LHCN-M2 (cell line): ENCODE measurements around a stretch of chr9.

DNA sequence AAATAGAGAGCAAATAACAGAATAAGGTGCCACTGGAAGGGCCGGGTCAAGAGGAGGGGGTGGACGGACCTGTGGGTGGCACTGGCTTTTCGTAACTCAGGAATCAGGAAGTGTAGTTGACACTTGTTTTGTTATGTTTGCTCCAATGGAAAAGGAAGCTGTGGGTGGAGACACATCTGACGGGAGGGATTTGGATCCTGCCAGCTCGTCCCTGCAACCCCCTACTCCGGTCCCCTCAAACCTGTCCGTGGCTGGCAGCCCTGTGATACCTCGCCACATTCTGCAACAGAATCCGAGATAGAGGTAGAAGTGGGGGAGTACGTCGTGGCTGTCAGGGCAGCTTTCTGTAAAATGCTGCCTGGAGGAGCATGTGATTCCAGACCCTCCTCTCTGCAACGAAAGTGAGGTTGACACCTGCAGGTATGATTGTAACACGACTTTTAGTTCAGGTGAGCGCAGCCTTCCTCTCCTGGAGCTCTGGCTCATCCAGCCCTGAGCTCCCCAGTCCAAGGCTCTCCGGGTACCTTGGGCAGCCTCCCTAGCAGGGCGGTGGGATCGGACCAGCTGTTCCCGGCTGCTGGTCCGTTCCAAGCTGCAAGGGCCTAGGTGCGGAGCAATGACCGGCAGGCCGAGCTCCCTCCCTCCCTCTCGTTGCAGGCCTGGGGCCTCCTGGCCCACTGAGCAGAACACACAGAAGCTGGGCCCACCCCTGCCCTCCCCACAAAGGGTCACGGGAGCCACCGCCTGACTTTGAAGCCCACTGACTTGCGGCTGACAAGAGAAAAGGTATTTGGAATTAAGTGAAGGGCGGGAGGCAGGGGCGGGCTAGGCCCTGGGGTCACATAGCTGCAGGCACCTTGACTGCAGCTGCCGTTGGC lies 104.5 kb upstream of the IER5L start:
- RAMPAGE, long total RNA, result no peak

DNA sequence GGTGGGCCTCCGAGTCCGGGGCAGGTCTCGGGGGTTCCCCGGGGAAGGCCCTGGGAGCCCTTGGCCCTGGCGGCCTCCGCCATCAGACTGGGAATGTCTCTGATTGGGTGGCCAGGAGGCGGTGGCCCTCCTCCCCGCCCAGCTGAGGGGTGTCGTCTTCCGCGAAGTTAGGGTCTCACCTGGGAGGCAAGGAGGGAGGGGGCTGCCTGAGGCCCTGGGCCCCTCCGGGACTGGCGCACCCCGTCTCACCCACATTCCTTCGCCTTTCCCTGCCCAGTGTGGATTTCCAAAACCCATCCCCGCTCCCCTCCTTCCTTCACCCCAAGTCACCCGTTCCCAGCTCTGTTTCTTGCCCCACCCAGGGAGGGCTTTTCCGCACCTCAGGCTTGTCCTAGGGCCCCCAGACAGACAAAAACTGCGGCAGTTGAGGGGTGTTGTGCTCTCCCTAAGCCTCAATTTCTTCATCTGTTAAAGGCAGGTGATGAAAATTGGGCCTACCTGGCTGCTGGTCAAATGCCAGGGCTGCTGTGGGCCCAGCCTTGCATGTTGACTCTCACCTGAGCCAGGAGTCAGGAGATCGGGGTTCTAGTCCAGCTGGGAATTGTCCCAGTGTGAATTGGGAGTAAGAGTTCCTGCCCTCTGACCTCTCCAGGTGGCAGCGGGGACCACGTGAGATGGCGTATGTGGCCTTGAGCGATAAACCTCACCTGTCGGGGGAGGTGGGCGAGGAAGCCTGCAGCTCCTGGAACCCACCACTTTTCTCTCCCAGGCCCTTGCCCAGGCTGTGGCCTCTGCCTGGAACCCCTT lies 143.3 kb upstream of the IER5L start:
- RAMPAGE, long total RNA, result no peak

- RAMPAGE, long total RNA, result no peak
Measured at GRCh38 chr9:129464819-129465556, 155.9 kb downstream of the C9orf50 start.

DNA sequence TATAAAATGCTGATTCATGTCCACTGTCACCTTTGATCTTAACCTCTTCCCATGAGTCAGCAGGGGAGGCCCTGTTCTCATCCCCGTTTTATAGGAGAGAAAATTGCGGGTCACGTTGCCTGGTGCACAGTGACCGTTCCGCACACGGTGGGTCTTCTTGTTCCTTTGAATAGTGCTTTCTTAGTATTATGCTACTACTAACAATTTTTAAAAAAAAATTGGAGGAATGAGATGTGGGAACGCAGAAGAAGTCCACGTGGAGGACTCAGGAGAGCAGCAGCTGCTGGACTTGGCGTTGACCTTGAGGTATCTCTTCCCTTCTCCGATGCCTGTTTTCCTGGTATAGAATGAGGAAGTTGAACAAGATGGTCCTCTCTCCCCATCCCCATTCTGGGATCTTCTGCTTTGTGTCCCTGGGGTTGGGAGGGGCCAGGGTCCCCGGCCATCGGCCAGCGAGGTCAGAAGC lies 144.0 kb downstream of the C9orf50 start:
- RAMPAGE, long total RNA, result no peak

- RAMPAGE, long total RNA, result no peak
Measured at GRCh38 chr9:129482504-129483125, 138.3 kb downstream of the C9orf50 start.

DNA sequence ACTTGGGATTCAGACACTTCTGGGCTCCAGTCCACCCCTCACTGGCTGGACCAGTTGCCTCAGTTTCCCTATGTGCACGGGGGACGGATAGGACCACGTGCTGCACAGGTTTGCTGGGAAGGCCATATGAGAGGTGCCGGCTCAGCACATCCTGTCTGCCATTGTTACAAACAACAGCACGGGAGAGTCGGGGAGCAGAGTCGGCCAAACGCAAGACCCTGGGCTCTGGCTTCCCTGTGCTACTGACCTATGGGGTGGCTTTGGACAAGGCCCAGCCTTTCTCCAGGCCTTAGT lies 133.3 kb downstream of the C9orf50 start:
- RAMPAGE, long total RNA, result no peak

- RAMPAGE, long total RNA, result no peak
Measured at GRCh38 chr9:129488280-129488460, 132.7 kb downstream of the C9orf50 start.

DNA sequence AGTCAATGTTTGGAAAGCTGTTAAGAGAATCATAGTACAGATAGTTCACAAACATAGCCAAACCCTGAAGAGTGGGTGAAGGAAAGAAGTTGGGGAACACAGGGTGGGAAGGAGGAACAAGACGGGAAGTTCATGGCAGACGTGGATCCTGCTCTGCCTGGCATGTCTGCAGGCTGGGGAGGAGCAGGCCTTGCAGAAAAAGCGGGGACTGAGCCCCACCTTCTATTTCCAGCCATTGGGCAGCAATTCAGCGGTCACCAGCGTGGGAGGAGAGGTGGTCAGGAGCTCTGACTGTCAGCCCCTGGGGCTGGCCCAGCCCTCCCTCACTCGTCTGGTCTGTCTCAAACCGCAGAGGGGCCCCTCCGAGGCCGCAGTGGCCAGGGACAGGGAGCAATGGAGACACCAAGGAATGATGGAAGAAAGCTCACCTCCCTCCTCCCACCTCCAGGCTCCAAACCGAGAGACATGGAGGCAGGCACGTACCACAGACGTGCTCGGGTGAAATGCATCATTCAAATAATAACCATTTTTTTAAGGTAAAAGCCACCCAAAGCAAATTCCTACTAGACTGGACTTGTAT lies 9.9 kb downstream of the PTGES start:
- RAMPAGE, long total RNA, result no peak

- RAMPAGE, long total RNA, result no peak
Measured at GRCh38 chr9:129773550-129774226, 20.8 kb upstream of the PTGES start.

DNA sequence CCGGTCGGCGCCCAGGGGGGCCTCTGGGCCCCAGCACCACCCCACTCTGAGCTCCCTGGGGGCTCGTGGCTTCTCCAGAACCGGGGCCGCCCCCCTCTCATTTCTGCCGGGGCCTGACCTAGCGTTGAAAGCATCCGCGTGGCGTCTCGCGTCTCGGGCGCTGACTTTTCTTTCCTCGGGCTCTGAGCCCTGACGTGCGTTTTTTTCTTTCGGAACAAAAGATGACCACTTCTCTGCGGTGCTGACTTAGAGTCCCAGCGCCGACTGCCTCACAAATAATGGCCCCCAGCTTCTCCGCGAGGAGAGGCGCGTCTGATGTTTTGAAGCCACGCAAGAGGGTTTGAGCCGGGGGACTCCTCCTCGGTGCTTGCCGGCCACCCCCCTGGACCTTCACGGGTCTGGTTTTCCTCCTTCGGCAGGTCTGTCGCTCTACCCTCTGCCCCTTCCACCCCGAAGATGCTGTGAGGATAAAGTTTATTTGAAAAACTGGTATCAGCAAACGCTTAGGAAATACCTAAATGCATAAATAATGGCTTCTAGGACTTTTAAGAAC lies 488 bp downstream of the USP20 start:
- RAMPAGE, long total RNA, result no peak

DNA sequence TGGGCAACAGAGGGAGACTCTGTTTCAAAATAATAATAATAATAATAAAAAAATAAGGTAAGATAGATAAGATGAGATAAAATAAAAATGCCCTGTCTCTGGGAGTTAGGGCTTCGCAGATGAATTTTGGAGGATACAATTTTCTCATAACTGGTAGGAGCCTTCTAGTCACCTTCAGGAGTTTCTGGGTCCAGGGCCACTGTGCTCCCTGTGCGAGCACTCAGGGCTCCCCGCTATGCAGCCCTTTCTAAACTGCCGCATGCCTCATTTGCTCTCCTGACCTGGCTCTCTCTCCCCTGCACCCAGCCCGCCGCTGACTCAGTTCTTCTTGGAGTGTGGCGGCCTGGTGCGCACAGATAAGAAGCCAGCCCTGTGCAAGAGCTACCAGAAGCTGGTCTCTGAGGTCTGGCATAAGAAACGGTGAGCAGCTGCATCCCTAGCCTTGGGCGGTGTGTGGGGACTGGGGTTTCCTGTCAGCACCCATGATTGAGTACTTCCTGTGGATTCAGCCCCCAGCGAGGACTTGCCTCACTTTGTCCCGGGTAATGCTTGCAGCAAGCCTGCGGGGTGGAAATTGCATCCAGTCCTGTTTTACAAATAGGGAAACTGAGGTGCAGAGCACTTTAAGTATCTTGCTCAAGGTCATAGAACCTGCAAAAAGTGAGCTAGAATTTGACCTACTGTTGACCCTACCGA lies 27.8 kb downstream of the USP20 start:
- RAMPAGE, long total RNA, result no peak

DNA sequence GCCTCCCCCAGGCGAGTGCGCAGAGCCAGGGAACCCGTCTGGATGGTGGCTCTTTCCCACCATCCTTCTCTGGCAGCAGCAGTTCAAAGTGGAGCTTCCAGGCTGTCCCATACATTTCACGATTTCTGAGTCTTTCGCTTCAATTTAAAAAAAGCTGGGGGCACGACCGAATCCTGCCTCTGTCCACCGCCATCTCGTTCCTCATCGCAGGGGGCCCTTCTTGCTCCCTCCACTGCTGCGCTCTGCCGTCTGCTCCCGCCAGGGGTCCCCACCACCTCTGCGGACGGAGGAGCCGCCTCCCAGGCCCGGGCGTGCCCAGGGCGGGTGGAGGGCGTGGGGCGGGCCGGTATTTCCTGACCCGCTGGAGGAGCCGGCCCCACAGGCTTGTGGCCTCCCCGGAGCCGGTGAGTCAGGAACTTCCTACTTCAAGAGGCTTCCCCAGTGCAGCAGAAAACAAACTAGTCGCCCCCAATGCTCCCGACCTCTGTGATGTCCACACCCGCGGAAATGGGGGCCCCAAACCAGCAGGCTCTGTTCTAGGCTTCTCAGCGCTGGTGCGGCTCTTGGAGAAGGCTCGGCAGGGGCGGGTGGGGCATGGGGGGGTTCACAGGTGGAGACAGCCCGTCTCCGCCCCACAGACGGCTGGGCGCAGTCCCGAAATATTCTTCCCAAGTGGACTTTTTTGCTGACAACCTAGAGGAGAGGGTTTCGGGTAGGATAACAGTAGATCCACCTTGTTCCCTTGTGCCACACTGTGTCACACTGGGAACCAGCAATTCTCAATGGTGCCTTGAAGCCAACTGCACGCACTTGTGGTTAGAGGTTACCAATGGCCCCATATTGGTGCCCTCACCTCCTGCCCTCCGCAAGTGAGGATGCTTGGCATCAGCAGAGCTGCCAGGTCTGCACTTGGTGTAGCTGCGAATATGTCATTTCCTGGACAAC lies 50.6 kb downstream of the USP20 start:
- RAMPAGE, long total RNA, result no peak

DNA sequence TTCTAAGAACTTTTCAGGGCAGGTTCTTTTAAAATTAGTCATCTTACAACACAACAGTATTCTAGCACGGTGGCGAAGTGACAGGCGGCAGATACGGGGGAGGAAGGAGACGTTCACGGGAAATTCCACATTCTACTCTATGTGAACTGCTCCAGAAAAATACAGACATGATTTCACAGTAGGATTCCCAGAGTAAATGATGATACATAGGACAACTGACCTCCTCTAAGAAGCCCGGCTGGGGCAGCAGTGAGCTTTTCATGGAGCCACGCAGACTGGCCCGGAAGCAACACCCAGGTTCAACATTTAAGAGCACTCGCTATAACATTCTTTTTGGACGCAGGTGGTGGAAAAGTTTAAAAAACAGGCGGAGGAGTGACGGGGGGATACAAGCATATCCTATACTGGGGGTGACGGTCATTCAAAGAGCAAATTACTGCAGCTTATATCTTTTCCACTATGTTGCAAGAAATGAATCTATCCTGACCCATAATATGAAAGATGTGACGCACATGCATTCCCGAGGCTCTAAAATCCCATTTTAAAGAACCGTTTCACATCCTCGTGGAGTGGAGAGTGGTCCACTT lies 52.6 kb downstream of the USP20 start:
- RAMPAGE, long total RNA, result no peak

DNA sequence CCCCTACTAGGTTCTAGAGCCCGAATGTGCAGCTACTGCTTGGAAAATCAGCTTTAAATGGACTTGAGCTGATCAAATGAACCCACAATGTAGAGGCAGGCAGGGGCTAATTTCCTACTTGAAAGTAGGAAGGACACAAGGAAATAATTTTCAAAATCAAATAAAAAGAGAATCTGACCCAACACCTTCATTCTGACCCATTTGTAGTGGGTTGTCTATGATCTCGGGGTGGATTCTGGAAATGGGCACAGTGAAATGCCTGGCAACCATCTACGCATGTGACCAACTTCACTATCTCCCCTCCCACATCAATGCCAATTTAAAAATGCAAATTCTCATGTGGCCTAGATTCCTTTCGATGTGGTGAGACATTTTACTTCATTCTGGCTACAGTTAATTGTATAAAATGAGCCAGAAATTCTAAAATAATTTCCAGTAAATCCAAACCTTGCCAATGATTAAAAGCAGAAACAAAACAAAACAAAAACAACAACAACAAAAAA lies 58.8 kb downstream of the USP20 start:
- RAMPAGE, long total RNA, result no peak

GRCh38 chr9:129945157-129945871 lies 97.7 kb downstream of the FNBP1 start:
- RAMPAGE, long total RNA, result no peak

DNA sequence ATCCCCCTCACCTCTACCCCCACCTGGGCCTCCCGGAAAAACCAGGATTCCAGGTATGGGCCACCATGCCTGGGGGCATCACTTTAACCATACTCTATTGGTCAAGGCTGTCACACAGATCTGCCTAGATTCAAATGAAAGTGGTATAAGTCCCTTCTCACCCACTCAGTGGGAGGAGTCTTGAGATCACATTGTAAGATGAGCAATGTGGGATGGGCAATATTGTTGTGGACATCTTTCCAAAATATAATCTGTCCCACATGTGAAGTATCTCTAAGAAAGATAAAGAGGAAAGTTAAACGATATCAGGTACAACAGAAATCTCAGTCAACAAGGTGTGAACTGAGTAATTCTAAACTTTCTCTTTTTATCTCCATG lies 15.0 kb downstream of the FNBP1 start:
- RAMPAGE, long total RNA, result no peak

- RAMPAGE, long total RNA, result no peak
Measured at GRCh38 chr9:130043930-130044246, 899 bp upstream of the FNBP1 start.

DNA sequence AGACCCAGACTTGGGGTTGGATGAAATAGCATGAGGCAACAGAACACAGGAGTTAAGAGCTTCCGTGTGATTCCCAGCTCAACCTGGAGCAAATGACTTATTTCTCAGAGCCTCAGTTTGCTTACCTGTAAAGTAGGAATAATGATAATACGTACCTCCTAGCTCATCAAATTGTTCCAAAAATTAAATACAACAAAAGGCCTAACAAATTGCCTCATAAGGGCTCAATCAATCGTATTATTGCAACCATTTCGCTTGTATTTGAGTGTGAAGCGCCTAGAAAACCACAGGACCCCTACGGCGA lies 564 bp upstream of the GPR107 start:
- RAMPAGE, long total RNA, result no peak

- RAMPAGE, long total RNA, result no peak
Measured at GRCh38 chr9:130174824-130175439, 2.7 kb downstream of the NCS1 start.

GRCh38 chr9:130194160-130194643 lies 22.0 kb downstream of the NCS1 start:
- RAMPAGE, long total RNA, result no peak